Psoas muscle (tissue), 2 donors: ENCODE results near the gene CKMT2.

GRCh38 chr5:80182795-80183638 lies 72.8 kb downstream of the SERINC5 start:
- PRO-cap, 2 experiments = no peak in any of the 2 experiments

GRCh38 chr5:80183653-80184059 lies 72.2 kb downstream of the SERINC5 start:
- PRO-cap, 2 experiments = no peak in any of the 2 experiments

DNA sequence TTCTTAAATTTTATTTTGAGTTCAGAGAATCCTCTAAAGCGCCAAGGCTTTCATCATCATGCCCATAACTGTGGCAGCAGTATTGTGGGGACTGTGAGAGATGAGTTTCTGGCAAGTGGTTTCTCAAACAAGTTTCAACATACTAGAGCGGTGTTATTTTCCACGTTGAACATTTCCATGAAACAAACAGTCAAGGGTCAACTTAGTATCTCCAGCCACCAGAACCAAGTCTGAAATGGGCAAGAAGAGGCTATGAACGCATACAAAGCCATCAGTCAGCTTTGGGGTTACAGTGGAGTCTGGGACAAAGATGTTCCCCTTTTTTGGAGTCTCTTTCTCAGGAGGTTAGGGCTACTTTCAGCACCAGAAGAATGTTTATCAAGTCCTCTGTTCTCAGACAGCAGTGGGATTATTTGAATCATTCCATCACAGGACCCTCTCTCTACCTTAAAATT lies 40.3 kb downstream of the SERINC5 start:
- PRO-cap, 2 experiments = no peak in any of the 2 experiments

DNA sequence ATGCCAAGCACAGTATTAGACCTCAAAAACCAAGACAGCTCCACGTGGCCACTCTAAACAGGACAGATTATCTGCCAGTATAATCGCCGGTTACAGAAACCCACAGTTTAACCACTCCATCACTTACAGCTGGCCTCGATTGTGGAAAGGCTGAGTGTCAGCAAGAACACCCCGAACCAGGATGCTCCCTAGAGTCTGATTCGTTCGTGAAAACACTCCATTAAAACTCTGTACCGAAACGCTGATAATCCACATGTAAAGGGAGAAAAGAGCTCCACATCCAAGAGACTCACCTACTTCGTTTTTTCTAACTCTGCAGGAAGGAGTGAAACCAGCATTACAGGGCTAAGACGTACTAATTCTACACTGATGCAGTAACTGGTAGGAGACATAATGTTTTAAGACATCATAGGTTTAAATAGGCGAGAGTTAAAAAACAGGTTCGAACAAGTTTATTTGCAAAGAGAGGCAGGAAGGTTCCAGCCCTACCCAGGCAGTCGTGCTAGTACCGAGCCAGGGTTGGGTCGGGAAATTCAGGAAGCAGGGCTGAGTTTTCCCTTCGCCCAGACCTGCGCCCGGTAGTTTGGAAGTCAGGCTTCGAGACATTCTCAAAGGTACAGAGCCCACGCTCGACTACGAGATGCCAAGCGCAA lies 933 bp downstream of the SERINC5 start:
- PRO-cap, 2 experiments = no peak in any of the 2 experiments

DNA sequence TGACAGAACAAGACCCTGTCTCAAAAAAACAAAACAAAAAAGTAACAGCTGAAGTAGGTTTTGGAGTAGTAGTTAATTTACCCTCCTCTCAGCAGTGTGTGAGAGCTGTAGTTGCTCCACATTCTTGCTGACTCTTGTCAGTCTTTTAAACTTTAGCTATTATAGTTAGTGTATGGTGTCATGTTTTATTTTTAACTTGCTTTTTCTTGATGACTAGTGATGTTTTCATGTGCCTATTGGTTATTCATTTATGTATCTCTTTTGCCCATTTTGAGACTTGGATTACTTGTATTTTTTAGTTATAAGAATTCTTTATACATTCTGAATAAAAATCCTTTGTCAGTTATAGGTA lies 52.9 kb upstream of the DHFR start:
- PRO-cap, 2 experiments = no peak in any of the 2 experiments

DNA sequence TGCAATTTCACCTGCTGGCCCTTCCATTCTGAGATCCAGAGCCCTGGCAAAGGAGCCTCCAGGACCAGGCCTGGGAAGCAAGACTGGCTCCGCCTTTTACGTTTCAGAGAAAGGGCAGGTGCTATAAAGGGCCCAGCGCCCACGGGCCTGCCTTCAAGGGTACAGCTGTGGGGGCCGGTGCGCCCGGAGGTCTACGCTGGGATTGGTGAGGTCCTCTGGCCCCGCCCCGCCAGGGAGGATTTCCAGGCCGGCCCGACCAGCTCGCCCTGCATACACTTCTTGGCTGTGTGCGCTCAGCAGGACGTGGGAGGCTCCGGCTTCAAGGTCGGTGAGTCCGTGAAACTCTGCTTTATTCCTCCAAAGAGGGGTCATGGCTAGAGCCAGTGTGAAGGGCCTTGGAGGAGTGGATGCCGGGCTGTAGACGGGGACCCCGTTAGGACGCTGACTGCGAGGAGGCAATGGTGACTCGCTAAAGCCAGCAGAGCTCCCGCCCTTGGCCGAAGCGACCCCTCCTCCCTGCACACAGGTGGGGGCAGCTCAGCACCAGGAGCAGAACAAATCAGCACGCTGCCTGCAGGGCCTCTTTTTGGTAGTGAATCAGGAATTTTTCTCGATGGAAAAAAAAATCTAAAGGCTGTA lies at the start of gene CKMT2:
TSS of gene CKMT2 (plus strand) at position 269 of the 639 bp plus-strand sequence.
- PRO-cap, 2 experiments = peak in 2 of 2 experiments; most common plus-strand start position 271 of the sequence (in 2); most common minus-strand start position 98 of the sequence (in 2)

GRCh38 chr5:81300724-81301167 lies 641 bp upstream of the ZCCHC9 start:
- PRO-cap, 2 experiments = no peak in any of the 2 experiments

DNA sequence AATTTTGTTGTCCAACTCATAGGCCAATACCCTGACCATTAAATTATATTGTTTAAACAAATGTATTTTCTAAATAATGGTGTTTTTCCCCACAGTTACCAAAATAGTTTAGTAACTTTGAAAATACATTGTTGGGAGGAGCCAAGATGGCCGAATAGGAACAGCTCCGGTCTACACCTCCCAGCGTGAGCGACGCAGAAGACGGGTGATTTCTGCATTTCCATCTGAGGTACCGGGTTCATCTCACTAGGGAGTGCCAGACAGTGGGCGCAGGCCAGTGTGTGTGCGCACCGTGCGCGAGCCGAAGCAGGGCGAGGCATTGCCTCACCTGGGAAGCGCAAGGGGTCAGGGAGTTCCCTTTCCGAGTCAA lies 135.0 kb downstream of the SSBP2 start:
- PRO-cap, 2 experiments = no peak in any of the 2 experiments

DNA sequence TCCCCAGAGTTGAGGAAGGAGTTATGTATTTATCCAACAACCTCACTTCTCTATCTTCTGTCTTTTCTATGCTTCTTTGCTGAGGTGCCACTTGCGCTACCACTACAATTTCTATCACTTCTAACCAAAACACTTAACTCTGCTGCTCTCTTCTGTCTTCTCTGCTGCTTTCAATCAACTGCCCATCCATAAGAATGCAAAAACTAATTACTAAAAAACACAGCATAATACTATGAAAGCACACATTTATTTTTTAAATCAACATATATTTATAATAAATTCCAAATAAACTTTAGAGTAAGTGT lies 27.1 kb downstream of the SSBP2 start:
- PRO-cap, 2 experiments = no peak in any of the 2 experiments

DNA sequence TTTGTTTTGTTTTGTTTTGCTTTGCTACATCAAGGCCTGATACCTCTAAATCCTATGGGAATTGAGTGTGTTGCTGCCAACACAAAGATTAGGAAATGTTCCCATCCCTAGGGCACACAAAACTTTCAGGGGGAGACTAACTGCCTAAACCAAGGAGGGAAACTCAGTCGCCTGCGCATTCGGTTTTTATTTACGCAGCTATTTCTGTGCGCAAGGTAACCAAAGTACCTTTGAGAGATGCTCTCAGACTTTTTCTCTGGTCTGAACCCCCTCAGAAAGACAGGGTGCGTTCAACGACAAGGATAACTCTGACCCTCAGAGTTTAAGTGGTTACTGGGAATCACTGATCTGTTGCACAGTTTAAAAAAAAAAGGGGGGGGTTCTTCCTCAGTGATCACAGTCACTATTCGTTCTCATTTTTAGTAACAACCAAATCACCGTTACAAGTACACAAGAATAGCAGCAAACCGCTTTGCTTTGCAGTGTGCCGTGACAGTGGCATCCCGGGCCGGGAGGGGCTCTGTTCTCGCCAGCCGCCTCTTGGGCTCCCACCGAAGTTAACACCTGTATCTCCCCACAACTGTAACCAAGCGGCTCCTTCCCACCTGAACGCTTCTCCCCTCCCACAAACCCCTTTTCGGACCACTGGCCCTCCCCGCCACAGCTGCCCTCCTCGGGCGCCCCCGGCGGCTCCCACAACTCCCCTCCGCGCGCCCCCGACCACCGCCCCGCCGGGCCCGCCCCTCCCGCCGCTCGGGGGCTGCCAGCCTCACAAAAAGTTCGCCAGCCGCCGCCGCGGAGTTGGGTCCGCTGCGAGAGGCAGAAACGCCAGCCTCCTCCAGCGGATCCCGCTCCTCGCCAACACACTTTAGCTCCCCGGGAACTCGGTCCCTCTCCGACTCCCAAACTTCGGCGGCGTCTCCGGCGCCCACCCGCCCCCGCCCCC lies 1.3 kb downstream of the SSBP2 start:
- PRO-cap, 2 experiments = no peak in any of the 2 experiments

- PRO-cap, 2 experiments = no peak in any of the 2 experiments
Observed at GRCh38 chr5:81756217-81756522, 5.3 kb upstream of the SSBP2 start.

DNA sequence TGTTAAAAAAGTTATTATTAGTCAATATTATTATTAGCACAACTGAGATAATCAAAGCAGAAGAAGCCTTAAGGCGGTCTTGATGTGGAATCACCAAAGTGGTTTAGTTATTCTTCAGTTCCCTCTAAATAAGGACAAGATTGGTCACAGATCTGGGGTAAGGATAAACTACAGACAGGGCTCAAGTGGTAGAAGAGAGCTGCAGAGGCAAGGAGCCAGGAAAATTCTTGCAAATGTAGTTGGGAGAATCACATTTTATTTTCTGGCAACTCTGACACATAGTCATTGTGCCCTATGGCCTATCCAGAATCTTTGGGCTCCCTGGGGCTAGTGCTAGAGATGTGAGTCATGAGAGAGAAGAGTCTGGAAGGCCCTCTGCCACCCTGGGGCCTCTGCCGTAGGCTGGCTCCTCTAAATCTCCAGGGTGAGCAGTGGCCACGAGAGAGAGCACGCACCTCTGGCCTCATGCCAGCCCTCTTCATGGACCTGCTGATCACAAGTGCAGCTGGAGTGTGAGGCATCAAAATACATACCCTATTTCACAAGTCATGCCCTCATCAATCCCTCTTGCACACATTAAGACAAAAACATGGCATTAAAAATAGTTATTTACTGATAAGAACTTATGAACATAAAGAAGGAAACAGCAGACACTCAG lies 74.3 kb upstream of the SSBP2 start:
- PRO-cap, 2 experiments = no peak in any of the 2 experiments

DNA sequence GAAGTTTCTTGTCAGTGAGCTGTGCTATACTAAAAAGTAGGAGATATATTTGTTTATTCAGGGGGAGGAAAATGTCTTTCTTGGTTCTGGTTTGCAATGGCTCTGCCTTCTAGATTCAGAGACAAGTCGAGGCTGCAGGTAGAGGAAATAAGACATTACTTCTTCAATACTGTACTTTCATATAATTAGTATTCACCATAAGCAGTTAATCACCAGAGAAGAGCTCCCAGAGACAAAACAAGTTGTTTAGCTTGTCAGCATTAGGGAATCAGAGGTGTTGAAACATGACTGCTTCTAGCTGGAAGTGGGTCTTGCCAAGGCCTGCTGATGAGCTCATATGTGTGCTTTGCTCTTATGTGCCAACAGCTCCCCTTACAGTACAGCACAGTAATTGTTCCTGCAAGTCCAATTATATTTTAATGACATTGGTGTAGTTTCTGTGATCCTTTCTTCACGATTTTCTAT lies 112.4 kb downstream of the RPS23 start:
- PRO-cap, 2 experiments = no peak in any of the 2 experiments

- PRO-cap, 2 experiments = no peak in any of the 2 experiments
Observed at GRCh38 chr5:82365502-82366310, 87.6 kb upstream of the RPS23 start.

GRCh38 chr5:83283871-83284262 lies 187.7 kb upstream of the VCAN start:
- PRO-cap, 2 experiments = no peak in any of the 2 experiments

DNA sequence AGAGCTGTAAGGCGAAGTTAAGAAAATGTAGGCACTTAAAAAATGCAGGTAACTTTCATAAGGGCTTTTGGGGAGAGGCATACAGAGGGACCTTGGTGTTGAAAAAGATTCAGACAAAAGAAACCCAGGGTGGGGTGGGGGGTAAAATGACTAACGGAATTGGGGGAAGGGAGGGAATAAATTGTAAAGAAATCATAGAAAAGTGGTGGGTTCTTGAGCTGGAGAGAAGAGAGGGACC lies 512 bp downstream of the VCAN start:
- PRO-cap, 2 experiments = no peak in any of the 2 experiments

GRCh38 chr5:83969148-83969661 lies 248.6 kb upstream of the HAPLN1 start:
- PRO-cap, 2 experiments = no peak in any of the 2 experiments

- PRO-cap, 2 experiments = no peak in any of the 2 experiments
Observed at GRCh38 chr5:85638348-85639040, 979.2 kb upstream of the COX7C start.

GRCh38 chr5:87406635-87407282 lies 6.0 kb downstream of the CCNH start:
- PRO-cap, 2 experiments = no peak in any of the 2 experiments

DNA sequence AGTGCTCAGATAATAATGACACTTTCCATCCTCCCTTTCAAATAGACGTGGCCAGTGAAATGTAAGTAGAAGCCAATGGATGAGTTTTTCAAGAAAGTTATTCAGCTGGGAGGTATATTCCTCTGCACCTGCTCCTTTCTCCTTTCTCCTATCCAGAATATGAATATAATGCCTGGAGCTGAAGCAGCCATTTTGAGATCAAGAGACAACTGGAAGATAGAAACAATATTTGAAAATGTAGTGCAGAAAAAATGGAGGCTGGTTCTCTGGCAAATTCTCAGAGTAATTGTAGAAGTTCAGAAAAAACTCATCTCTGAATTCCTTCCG lies 262.0 kb upstream of the CCNH start:
- PRO-cap, 2 experiments = no peak in any of the 2 experiments